Hair follicular keratinocyte (primary cell): ENCODE measurements around a stretch of chr10.

GRCh38 chr10:97999640-98000037 is 30.8 kb downstream of the CRTAC1 start:
- RAMPAGE, long total RNA, result no peak

DNA sequence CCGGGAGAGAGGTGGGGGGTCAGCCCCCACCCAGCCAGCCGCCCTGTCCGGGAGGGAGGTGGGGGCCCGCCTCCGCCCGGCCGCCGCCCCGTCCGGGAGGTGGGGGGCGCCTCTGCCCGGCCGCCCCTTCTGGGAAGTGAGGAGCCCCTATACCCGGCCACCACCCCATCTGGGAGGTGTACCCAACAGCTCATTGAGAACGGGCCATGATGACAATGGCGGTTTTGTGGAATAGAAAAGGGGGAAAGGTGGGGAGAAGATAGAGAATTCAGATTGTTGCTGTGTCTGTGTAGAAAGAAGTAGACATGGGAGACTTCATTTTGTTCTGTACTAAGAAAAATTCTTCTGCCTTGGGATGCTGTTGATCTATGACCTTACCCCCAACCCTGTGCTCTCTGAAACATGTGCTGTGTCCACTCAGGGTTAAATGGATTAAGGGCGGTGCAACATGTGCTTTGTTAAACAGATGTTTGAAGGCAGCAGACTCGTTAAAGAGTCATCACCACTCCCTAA is 18.5 kb downstream of the R3HCC1L start:
- RAMPAGE, long total RNA, result no peak

DNA sequence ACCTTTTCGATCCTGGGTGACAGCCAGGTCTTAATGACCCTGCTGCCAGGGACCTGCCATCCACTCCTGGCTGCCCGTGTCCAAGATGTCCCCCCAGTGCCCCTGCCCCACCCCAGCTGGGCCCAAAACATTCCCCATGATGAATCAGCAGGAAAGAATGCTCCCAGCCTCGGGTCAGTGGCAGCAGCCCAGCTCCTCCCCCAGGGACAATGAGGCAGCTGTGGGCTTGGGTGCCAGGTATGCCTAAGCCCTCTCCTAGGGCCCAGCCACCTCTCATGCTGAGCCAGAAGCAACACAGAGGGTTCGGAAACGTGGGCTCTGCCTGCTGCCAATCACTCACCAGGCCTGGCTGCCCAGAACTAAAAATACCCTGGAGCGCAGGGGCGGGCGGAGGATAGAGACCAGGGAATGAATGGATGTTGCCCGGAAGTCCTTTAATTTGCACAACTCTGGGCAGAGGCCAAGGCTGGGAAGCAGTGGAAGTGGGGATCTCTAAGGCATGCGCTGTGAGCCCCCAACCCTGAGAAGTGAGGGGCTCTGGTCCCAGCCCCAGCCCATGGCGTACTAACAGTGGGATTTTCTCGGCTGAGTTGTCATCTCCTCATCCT is 1.5 kb upstream of the LOXL4 start:
- RAMPAGE, long total RNA, result no peak

DNA sequence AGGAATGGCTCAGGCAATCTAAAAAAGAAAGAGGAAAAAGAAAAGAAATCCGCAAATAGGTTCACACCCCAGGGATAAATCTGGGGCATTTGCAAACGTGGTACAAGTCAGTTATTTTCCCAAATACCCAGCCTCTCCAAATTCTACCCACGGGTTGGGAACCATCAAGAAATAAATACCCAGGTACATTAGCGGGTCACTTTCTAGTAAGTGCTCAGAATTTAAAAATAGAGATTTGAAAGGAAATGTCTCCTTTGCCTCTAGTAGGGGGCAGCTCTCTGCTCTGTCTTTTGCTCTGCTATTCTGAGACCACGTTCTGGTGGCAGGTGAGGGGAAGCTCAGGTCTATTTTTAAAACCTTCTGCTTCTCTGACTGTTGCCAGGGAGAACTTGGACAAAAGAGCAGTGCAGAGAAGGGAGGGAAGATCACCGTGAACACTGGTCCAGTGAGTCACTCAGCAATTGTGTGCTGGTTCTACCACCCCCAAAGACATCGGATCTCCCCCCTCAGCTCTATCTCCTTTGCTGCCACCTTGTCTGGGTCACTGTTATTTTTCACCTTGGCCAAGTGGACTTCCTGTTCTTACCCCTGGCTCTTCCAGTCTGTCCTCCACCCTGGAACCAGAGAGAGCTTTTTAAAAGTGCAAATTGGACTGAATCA is 72.3 kb upstream of the LOXL4 start:
- RAMPAGE, long total RNA, result no peak

DNA sequence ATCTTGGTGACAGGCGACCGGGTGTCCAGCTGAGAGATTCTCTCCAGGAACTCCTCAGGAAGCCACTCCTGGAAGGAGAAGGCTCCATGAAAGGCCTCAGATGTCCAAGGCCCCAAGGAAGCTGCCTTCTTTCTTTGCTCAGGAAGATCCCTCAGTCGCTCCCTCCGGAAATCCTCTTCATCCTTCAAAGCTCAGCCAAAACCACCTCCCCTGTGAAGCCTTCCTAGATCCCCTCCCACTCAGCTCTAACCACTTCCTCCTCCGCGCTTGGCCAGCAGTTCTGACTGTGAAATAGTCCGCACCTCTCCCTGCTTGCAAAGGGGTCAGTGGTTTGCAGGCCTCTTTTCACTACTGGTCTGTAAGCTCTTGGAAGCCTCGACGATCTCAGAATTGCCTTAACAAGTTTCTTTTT is 24.0 kb downstream of the PYROXD2 start:
- RAMPAGE, long total RNA, result no peak

- RAMPAGE, long total RNA, result no peak
These were observed 11.1 kb upstream of the HPS1 start for GRCh38 chr10:98457753-98458235.

GRCh38 chr10:98466768-98467497 is 20.2 kb upstream of the HPS1 start:
- RAMPAGE, long total RNA, result no peak

DNA sequence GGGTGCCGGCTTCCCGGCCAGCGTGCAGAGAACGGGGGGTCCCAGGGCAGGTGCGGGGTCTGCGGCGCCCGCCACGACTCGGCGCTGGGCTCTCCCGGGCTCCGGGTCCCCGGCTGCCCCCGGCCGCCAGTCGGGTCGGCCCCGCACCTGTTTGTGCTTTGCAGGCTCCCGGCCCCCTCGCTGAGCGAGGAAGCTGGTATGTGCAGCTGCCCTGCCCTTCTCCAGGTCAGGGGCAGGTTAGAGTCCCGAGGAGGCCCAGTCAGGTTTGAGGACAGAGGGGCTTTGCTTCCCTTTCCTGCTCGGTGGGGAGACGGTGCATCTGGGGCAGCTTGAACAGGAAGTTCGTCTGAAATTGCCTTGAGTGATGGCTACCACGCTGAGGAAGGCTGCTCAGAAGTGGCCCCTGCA is 21.2 kb upstream of the HPS1 start:
- RAMPAGE, long total RNA, result no peak

GRCh38 chr10:99395062-99395671 is 35.3 kb downstream of the GOT1 start:
- RAMPAGE, long total RNA, result no peak

DNA sequence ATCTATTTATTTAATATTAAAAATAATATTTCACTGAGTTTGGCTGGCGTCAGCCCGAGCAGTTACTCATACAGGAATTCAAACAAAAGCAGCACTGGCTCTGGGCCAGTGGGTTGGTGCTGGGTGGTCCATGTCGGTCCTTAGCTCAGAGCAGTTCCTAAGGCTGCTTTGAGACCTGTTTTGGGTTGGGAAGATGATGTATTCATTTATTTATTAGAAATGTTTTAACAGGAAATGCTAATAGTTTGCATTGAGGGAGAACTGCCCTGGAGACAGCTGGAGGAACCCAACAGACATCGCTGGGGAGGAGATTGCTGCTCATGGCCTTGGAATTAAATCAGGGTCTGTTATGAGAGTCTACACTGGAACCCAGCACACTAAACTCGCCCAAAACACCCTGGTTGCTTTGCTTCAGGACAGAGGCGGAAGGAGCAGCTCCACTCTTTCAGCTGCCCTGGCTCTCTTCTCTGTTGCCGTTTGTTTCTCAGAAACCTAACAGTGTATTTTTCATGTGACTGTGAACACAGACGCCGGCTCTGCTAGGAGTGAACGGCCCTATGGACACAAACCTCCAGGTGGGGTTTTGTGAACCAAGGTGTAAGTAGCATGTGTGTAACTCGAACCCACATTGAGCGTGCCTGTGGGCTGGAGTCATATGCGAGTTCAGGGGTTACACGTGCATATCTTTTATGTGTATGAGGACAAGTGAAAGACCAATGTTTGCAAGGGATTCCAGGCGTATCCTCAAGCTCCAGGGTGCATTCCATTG is 36.5 kb upstream of the GOT1 start:
- RAMPAGE, long total RNA, result no peak

DNA sequence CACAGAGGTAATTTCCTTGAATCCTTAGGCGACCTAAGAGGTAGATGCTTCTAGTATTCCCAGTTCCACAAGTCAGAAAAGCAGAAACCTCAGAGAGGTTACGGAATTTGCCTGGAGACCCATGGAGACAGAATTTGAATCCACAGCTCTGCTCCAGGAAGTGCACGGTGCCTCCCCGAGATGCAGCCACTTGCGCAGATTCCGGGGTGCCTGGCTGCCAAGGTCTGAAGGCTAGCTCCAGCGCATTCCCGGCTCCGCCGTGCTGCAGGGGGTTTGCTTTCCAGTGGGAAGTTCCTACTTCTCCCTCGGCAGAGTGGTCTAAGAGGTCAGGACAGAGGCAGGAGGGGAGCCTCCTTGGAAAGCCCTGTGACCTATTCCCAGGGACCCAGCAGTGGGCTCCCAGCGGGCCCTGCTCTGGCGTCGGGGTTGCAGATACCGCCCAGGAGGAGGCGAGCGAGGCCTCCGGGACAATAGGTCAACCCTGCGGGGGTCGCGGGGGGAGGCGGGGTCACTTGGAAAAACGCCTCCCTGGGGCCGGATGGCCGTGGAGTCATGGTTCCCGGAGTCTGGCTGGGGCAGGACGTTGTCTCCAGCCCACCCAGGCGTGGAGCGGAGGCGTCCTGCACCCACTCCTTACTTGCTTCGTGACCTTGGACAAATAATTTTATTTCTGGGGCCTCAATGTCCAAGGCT is 10.0 kb upstream of the NKX2-3 start:
- RAMPAGE, long total RNA, result no peak

DNA sequence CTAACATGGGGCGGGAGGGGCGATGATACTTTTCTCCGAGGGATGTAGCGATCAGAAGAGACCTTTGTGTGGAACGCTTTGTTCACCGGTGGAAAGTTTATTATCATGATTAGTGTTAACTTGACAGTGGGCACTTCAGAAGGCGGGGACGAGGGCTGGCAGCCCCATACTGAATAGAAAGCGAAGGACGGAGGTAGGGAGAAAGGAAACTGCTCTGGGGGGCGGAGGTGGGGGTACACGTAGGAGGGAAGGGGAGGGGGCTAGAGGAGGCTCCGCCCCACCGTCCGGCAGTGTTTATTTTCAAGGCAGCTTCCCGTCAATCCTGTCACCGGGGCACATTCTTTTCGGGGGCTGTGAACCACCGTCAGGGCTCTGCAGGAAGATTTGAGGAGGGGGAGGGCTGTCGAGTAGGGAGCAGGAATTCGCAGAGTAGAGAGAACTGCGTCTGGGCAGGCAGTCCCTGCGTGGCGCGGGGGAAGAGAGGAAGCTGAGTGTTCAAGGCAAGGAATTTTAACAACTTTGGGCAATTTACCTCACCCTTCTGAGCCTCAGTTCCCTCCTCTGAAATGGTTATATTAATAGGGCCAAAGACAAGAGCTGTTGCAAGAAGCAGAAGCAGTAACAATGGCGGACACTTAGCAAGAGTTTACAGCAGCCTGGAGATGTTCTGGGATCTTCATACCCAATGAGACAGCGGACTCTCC is 9.3 kb upstream of the NKX2-3 start:
- RAMPAGE, long total RNA, result no peak

DNA sequence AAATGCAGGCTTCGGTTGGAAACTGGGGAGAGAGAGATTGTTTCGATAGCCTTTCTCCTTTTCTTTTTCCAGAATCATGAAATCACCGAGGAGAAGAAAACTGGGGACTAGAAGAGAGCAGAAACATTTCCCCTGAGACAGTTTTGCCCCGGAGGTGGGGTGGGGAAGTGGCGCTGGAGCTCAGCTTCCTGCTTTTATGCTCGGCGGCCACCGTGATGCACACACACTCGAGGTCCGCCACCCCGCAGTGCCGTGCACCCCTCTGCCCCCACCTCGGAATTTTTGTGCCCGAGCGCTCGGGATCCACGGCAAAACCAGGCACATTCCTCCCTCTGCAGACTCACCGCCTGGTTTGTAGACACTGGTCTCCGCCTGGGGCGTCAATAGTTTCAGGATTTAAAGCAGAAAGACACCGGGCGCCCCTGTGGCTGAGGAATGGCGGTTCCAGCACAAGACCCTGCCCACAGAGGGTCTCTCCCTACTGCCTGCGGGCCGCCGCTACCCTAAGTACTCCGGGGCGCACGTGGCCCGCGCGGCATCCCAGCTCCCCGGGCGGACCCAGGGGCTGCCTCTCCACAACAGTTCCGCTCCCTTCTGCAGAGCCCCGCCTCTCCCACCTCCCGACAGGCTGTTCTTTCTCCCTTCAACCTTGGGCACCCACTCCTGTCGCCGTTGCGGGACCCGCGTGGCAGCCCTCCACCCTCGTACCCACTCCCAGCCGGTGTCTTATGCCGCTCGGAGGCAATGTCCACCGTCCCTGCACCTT is 1.9 kb upstream of the NKX2-3 start:
- RAMPAGE, long total RNA, result no peak

DNA sequence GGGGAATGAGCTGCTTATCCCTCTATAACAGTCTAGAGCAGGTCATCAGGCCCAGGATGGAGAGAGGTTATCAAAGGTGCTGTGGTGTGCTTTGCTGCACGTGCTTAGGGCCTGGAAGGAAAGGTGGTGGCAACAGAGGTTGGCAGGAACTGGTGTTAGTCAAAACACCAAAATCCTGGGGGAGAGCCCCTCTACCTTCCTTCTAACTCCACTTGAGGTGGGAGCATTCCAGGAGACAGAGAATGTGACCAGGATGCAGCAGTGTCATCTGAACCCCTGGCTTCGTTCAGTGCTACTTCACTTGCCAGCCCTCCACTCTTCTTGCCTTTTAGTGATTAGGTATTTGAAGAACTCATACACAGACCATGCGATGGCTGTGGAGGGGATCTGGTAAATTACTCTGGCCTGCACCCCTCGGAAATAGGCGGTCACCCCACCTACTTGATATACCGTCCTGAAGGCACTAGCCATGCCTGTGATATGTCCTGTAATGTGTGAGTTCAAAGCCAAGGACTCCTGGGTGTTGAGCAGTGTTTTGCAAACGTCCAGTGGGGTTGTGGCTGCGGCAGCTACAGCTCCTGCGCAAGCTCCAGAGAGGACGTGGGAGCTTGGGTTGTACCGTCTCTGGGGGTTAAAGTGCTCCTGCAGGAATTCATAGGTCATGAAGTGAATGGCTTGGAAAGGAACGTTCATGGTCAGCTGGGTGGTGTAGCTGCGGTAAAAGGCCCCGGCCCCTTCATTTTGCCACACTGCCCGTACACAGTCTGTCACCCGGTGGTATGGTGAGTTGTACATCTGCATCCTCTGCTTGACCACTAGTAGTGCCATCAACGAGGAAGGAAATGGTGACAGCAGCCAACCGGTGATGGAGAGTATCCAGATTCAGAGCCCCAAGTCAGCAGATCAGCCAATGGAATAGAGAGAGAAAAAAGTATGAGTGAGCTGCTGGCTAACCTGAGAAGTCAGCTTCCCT is 9.4 kb downstream of the SLC25A28 start:
- RAMPAGE, long total RNA, result no peak

DNA sequence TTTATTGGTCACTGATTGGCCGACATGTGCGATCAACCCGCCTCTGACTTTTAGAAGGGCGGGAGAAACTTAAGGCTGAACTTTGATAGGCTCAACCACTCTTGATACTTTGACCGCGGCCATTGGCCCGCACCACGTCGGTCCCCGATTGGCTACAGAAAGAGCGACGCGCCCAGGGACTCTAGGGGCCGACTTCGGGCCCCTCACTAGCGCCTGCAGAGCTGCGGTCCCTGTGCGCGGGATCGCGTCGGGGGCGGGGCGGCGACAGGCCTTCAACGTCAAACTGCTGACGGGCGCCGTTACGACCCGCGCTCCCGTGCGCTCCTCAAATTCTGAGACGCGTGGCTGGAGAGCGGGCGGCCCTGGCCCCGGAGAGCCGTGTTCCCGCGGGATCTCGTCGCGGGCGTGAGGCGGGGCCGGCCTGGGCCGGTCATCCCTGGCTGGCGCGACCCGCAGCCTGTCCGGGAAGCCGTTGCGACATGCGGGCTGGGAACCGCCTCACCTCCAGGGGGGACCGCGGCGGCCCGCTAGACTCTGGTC is 471 bp upstream of the SLC25A28 start:
- RAMPAGE, long total RNA, result no peak

DNA sequence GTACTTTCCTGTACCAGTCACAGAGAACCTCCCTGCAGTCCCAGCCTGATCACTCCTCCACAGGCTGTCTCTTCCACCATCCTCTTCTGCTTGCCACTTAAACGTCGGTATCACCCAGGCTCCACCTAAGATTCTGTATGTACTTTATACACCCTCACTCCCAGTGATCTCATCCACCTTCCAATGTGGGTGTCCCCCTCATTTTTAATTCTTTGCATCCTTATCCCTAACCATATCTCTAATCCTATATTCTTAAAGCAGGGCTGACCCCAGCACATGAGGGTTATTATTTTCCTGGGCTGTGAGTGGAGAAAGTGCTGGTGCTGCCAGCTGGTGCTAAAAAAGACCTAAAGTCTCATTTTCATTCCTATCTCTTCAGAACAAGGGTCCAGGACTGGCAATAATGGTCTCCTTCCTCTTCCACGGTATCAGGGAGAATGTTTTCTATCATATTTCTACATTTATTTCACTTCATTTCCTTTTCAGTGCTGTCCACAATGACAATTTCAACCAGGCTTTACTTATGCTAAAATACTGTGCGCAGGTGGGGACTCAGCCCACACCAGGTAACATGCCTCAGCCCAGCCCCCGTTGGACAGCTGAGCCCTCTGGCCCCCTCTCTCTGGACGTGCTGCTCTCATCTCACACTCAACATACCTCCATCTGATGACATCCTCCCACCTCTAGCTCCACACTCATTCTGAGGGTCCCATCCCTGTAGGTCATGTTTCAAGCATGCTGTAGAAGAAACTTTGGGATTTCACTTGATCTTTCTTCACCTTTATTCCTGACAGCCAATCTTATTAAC is 15.2 kb downstream of the COX15 start:
- RAMPAGE, long total RNA, result no peak

DNA sequence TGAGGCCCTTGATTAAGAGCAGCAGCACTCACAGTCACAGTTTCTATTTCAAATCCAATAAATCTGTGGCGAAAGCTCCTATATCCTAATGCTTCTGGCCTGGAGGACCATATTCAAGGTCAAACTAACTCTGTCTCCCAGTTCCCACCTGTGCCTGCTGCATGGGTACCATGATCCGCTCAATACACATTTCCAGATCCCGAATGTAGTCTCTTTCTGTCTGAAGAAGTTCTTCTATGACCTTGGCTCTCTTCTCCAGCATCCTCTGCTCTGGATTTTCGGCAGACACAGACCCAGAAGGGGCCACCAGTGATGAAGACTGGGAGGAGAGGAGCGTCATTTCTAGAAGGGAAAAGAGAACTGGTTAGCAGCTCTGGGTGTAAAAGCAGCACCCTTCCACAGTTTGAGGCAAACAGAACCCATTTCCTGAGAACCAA is 100.9 kb downstream of the DNMBP start:
- RAMPAGE, long total RNA, result no peak

GRCh38 chr10:99931198-99931714 is 78.5 kb downstream of the DNMBP start:
- RAMPAGE, long total RNA, result no peak

- RAMPAGE, long total RNA, result no peak
These were observed 515 bp downstream of the DNMBP start for GRCh38 chr10:100009096-100009768.

GRCh38 chr10:100037999-100038220 is 28.2 kb upstream of the DNMBP start:
- RAMPAGE, long total RNA, result no peak